Neutrophil (primary cell): ENCODE data around the genes ALYREF, PCYT2, SIRT7 and CENPX.

- PRO-cap = no peak
Observed at GRCh38 chr17:81436266-81436971, 41.2 kb downstream of the BAHCC1 start.

- PRO-cap = no peak
Observed at GRCh38 chr17:81458126-81458745, 54.4 kb downstream of the ACTG1 start.

GRCh38 chr17:81513079-81513307 lies 394 bp upstream of the ACTG1 start:
- PRO-cap = unidirectional peak, plus-strand start at chr17:81513177; unidirectional peak, plus-strand start at chr17:81513285

GRCh38 chr17:81690998-81691203 lies 7.1 kb downstream of the HGS start:
- PRO-cap = no peak

DNA sequence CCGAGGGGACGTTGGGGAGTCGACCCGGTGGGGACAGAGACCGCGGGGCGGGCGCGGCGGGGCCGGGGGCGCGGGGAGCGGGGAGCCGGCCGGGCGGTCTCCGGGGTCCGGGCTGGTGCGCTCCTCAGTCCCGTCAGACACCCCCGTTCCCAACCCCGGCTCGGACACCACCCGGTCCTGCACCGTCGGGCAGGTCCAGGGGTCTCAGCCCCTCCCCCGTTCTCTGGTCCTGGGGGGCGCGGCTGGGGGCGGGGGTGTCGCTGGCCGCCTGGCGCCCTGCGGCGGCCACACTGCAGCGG lies 270 bp downstream of the GCGR start:
- PRO-cap = no peak

- PRO-cap = no peak
Observed at GRCh38 chr17:81841266-81842047, 6.6 kb upstream of the PPP1R27 start.

GRCh38 chr17:81856275-81856723 lies 4.0 kb downstream of the P4HB start:
- PRO-cap = no peak

GRCh38 chr17:81863778-81864675 lies 3.7 kb upstream of the P4HB start:
- PRO-cap = no peak

GRCh38 chr17:81867921-81868438 lies 3.2 kb downstream of the ARHGDIA start:
- PRO-cap = no peak

DNA sequence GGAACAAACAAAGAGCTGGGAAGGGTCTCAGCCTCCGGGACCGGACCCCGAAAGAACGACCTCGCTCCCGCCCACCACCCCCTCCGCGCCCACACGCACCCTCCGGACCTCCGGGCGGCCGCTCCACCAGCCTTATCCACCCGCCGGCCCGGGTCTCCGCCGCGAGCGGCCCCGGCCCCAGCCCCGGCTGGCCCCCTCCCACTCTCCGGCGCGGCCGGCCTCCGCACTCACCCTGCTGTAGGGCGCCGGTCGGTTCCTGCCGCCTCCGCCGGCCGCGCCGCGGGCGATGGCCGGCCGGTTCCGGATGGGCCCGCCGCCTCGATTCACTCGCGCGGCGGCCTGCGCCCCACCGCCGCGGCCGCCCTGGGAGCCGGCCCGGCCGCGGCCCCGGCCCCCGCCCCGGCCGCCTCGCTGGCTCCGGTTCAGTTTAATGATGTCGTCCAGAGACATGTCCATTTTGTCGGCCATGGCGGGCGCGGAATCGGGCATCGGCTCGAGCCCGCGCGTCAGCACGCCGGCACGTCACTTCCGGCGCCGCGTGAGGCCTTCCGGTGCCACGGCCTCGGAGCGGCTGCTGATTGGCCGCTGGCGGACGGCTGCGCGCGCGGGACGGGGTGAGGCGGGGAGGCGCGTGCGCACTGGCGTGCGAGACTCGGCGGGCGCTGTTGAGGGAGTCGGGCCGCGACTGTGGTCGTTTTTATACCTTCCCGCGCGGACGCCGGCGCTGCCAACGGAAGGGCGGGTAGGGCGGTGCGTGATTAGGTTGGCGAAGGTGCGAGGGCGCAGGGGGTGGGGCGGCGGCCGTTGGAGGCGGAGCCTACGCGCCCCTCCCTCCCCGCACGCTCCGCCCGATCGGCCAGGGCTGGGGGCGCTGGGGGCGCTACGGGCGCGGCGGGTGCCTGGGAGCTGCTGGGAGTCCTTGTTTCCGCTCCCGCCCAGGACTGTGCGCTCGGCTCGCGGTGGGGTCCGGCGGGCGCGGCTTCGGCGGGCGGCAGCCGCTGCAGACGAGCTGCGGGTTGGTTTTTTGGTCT lies at the start of gene ALYREF:
Gene ALYREF (minus strand): TSS at position 495 of the 1,031 bp plus-strand sequence.
- PRO-cap = bidirectional peak, plus-strand start at position 644 of the sequence, minus-strand start at position 429 of the sequence; unidirectional peak, plus-strand start at position 859 of the sequence

DNA sequence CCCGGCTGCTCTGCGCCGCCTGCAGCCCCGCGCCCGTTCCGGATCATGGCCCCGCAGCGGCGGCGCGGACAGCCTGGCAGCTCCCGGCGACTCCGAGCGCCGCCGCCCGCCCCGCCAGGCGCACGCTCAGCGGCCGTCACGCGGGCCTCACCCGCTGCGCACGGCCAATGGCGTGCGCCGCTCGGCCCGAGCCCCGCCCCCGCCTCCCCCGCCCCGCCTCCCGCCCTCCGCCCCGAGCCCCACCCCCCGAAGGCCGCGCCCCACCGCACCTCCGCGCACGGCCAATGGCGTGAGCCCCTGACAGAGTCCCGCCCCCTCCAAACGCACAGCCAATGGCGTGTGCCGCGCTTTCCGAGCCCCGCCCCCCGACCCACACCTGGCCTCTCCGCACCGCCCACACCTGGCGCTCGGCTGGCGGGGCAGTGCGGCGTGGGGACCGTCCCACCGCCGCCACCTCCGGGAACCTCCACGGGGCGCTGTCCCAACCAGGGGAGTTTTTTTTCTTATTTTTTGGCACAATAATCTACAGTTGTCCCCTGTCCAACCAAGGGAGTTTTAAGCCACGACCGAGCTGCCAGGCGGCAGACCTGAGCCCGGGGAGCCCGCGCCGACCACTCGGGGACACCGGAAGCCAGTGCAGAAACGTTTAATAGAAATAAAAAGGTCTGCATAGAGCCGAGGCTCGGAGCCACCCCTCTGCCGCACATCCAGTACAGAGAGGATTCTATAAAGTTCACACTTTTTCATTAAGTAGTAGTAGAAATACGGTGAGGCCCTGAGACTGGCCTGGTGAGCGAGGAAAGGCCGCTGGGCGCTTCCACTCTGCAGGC lies at the start of gene PCYT2:
Gene PCYT2 (minus strand): TSS at position 91 of the 830 bp plus-strand sequence.
- PRO-cap = no peak

DNA sequence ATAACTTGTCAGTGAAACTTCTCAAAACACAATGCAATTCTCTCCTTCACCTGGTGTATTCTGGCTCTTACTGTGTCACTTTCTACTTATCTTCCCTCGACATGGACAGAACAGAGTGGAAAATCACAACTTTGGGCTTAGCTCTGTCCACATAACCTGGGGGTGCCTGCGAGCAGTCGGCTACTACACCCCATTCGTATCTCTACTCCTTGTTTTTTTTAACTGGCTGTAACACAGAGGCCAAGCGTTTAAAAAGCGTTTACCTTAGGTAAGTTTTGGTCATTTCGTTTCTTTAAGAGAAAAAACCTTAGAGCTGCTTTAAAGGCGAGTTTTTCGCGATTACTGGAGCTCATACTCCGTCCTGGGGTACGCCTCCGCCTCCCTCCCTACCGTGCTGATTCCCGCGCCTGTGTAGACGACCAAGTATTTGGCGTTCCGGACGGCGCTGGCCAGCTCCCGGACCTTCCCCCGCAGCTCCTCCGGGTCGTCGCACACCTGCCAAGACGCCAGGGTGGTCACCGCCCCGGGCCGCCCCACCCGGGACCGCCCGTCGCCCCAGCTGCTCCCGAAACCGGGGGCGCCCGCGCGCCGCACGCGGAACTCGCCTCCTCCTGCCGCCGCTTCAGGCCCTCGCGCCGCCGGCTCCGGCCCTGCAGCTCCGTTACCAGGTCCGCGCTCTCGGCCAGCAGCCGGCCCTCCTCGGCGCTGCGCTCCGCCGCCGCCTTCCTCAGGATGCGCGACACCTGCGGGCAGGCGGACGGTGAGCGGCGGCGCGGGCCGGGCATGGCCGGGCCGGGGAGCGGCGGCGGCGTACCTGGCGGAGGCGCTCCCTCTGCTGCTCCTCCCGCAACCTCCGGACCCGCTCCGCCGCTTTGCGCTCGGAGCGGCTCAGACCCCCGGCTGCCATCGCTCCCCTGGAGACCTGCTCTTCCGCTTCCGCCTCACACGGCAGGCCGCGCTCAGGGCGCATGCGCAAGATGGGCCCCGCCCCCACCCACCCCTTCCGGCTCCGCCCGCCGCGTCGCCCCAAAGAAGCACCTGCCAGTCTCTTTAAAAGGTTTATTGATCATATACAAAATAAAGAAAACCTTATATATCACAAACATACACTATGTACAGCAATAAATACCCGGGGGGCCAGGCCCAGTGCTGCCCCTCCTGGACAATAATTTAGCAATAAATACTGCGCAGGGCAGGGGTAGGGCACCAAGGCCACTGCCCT lies at the start of gene SIRT7:
Gene SIRT7 (minus strand): TSS at position 952 of the 1,222 bp plus-strand sequence.
- PRO-cap = unidirectional peak, minus-strand start at position 916 of the sequence

DNA sequence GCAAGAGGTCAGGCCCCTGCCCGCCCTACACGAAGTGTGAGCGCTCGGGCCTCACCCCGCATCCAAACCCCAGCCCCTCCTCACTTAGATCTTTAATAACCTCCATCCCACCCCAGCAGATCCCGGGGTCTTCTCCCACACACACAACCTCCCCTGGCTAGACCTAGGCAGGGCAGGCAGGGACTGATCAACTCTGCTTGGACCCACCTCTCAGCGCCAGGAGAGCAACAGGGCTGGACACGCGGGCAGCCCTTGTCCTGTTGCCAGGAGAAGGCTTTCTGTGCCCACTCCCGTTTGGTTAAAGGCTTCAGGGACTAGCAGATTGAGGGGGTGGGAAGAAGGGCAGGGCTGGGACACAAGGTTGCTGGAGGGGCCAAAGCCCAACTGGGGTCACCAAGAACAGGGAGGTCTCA lies 477 bp upstream of the SIRT7 start:
- PRO-cap = no peak

GRCh38 chr17:81926191-81926689 lies 1.3 kb downstream of the MAFG start:
- PRO-cap = unidirectional peak, minus-strand start at chr17:81926403; bidirectional peak, plus-strand start at chr17:81926796, minus-strand start at chr17:81926531

- PRO-cap = no peak
Observed at GRCh38 chr17:81932222-81933393, 4.5 kb downstream of the PYCR1 start.

DNA sequence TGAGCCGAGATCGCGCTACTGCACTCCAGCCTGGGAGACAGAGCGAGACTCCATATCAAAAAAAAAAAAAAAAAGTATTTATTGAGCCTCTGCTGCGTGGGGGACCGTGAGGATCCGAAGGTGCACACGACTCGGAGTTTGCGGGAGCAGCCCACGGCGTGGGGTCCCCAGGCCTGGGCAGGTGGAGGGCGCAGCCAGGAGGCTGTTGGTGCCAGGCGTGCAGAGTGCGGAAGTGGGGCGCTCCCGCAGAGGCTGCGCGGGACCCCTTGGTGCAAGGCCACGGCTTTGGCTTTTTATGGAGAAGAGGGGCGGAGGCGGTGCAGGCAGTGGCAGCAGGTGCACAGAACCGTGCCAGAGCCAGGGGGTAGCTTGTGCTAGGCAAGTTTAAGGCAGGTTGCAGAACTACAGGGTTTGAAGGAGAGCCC lies 1.1 kb downstream of the ASPSCR1 start:
- PRO-cap = no peak

DNA sequence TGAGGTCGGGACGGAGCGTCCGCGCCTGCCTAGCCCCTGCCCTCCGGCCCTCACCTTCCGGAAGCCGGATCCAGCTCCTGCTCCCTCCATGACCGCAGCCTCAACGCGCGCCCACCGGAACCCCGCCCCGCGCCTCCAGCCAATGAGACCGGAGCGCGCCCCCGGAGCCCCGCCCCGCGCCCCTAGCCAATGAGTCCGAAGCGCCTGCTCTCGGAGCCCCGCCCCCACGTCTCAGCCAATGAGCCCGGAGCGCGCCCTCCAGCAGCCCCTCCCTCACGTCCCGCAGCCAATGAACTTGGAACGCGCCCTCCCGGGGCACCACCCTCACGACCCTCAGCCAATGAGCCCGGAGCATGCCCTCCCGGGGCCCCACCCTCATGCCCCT lies at the start of gene CENPX:
Gene CENPX (minus strand): TSS at position 107 of the 385 bp plus-strand sequence.
- PRO-cap = unidirectional peak, minus-strand start at position 79 of the sequence; unidirectional peak, minus-strand start at position 102 of the sequence

GRCh38 chr17:82035809-82036073 lies 1.8 kb downstream of the DCXR start:
- PRO-cap = no peak

GRCh38 chr17:82061350-82061773 lies 4.2 kb downstream of the DUS1L start:
- PRO-cap = no peak

DNA sequence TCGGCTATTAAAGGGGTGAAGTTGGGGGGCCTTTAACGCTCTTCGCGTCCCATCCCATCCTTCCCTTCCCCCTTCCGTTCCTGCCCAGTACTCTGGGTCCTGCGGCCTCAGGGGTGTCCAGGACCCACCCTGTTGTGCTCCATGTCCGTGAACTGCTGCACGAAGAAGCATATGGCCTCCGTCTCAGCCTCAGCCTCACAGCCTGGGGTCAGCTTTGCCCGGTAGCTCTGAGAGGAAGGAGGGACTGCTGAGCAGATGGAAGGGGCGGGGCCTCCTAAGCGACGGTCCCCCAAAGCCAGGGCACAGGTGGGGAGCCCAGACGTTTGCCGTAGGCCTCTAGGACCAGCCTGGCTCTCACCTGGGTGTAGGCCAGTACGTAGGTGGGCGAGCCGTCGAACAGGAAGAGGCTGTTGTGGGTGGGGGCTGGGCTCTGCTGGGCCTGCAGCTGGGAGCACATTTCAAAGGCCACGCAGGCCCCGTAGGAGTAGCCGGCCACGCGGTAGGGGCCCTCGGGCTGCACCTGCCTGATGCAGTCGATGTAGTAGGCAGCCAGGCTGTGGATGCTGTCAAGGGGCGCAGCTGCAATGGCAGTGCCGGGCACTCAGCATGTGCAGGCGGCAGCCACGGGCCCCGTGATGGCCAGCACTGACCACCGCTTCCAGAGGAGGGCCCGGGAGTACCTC lies 14.5 kb upstream of the DUS1L start:
- PRO-cap = no peak